Colon Carcinoma Metastatic in the Brain (tissue), 2 donors: ENCODE measurements around the genes CLEC9A, TMEM52B, KLRD1, YBX3 and PRB3.

GRCh38 chr12:10030424-10030860, at the start of gene CLEC9A:
CLEC9A (plus strand) TSS chr12:10030682.
- PRO-cap, 2 experiments, result no peak in any of the 2 experiments

DNA sequence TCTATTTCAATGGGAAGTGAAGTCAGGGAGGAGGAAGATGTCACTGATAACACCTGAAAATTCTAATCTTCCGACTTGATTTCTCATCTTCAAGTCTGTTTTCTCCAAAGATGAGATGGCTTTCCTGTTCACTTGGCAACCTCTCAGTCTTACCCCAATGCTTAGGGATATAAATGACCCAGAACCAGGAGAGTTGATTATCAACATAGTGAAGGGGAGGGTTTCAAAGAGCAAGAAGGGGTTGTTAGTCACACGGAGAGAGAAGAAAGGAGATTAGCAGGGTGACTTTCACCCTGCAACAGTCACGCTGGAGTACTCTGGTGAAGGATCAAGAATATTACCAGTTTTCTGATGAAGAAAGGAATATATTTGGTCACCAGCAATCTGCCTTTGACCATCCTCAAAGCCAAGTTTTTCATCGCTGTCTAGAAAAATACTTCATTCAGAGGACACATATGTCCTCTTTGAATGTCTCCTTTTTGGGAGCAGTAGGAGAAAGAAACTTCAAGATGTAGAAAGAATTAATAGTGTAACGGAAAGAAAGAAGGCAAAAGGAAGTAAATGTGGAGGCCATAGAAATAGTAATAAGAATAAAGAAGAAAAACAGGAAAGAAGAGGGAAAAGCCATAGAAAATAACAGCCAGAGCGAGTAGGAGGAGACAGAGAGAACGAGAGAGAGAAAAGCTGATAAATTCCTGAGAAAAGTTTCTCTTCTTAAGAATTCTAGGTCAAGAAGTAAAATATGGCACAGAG, at the start of gene TMEM52B:
TMEM52B (plus strand) TSS at position 271 of the 753 bp plus-strand sequence.
- PRO-cap, 2 experiments, result no peak in any of the 2 experiments

- PRO-cap, 2 experiments, result no peak in any of the 2 experiments
Observed at GRCh38 chr12:10307721-10308207, at the start of gene KLRD1. KLRD1 (plus strand) TSS chr12:10307870.

DNA sequence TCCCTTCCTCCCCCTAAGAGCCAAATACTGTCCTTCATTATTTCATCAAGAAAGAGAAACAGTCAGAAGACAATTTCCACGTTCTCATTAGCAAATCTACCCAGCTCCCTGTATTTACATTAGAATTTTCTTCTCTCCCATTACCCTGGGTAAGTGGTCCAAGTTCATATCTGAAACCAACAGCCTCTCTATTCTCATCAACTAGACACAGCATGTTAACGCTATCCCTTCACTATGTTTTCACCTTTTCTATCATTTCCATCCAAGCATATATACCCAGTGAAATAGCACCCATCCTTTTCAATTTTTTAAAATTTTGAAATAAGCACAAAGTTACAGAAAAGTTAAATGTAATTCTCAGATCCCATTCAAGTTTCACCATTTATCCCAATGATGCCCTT, 18.5 kb downstream of the YBX3 start:
- PRO-cap, 2 experiments, result no peak in any of the 2 experiments

DNA sequence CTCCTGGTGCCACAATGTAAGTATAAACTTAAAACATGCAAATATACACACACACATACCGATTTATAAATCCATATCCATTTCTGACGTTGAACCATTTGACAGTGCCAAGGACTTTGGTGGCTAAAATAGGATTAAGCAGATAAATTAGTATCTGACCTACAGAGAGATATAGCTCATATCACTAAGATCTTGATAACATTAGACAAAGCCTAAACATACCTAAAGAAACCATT, 4.2 kb downstream of the YBX3 start:
- PRO-cap, 2 experiments, result no peak in any of the 2 experiments

DNA sequence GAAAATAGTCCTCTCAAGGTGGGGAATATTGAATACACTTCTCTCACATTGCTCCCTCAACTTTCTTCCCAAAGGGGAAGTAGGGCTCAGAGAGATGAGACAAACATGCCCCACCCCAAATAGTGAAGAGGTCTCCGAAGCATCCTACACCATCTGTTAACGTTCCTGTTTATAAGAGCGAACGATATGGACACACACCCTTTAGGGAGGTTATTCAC, 1.6 kb downstream of the YBX3 start:
- PRO-cap, 2 experiments, result no peak in any of the 2 experiments

DNA sequence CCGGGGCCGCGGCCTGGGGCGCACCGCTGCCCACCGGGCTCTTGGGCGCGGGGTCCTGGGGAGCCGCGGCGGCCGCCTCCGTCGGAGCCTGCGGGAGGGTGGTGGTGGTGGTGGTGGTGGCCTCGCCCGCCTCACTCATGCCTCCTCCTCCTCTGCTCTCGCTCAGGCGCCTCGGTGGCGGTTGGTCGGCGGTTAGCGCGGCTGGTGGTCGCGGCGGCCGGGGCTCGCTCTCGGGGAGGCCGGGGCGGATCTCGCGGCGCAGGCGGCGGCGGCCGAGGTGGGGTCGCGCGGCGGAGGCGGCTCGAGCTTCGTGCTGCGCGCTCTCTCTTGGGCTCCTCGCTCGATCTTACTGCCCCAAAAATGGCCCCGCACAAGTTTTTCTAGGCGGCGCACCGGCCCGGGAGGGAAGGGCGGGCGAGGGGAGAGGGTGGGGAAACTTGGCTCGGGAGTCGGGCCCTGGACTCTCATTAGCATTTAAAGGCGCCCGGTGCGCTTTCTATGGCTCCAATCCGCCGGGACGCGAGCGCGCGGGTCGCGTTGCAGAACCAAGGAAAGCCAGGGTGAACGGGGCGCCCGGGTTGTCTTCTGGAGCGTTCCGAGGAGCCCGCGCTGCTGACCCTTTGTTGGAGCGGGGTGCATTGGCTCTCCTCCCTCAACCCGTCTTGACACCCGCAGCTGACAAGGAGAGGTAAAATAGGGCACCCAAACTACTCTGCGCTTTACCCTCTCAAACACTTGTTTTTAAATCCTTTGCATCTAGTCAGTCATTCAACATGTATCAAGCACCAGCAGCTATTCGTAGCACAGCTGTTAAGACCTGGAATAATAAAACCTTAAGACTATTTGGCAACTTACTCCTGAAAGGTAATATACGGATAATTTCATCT, at the start of gene YBX3:
YBX3 (minus strand) TSS at position 351 of the 887 bp plus-strand sequence.
- PRO-cap, 2 experiments, result peak in 2 of 2 experiments; most common plus-strand start position 261 of the sequence (in 1); most common minus-strand start position 351 of the sequence (in 2)

DNA sequence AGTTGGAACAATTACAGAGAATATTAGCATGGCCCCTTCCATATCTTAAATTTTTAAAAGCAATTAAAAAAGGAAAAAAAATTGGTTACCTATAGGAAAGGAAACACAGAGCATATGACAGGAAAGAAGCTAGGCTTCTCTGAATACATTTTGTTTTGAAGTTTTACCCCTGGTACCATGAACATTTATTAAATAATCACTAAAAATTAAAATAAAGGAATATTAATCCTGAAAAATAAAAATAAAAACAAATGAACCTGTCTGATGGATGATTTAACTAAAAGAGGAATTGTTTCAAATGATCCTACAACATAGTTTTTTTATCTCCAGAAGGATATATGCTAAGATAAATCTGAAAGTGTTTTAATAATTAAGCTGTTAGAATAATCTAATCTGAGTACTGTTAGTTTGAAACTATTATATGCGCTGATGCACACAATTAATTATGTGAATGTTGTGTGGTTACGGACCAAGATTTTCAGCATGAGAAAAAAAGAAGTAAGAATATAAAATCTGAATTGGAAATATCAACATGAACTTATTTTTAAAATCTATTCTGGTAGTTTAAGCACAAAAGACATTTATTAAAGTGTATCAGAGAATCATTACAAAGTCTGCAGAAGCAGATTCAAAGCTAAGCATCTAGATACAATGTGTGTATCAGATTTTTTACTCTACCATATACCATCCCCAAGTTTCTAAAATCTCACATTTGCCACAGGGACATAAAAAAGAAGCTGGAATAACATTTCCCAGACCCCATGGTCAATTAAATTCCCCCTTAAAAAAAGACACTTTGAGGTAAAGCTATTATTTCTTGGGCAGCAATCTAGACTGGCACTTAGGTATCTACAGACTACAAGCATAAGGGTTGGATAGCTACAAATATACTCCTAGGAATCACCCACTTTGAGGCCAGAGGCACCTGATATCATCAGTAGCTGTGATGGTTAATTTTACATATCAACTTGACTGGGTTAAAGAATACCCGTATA, 7.6 kb upstream of the SMIM10L1 start:
- PRO-cap, 2 experiments, result no peak in any of the 2 experiments

DNA sequence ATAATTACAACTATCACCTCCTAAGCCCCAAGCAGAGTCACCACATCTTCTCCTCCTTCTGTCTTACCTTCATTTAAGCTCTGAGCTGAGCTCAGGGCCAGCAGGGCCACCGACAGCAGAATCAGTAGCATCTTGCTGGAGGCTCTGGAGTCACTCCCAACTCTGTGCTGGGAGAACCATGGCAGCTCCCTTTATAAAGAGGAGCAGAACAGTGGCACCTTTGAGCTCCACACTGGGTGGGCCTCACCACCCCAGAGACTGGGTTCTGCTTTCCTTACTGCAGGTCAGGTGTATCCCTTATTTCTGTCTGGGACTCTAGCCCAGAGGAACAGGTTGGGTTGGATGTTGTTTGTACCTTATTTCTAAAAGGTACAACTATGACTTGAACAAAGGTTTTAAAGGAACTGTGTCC, at the start of gene PRB3:
PRB3 (minus strand) TSS at position 169 of the 412 bp plus-strand sequence.
- PRO-cap, 2 experiments, result no peak in any of the 2 experiments

GRCh38 chr12:11291306-11291793, 18.9 kb downstream of the PRB4 start:
- PRO-cap, 2 experiments, result no peak in any of the 2 experiments

DNA sequence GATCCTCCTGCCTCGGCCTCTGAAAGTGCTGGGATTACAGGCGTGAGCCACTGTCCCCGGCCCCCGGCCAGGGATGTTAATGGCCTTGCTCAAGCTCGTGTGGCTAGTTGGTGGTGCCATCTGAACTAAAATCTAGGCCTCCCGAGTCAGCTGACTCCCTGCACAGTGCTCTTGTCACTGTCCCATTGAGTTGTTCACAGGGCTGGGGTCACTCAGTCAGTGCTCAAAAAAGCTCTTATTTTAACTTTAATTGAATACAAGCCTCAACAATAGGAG, 8.9 kb downstream of the ETV6 start:
- PRO-cap, 2 experiments, result no peak in any of the 2 experiments

DNA sequence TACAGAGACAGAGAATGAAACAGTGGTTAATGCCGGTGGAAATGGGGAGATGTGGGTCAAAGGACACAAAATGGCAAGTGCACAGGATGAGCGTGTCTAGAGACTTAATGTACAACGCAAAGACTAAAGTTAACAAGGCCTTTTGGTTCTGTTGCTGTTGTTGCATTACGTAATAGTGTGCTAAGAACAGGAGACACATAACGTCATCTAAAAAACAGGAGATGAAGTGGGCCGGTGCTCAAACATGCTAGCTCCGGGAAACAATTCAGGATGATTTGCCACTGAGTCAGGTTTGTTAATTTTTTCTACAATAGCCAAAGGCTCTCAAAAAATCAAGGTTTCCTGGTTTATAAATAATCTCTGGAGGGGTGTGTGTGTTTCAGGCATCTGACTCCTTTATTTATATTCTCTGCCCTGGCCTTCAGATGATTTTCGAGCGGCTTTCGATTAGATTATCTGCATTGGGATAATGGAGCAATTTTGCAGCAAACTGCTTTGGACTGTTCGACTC, 55.6 kb downstream of the ETV6 start:
- PRO-cap, 2 experiments, result no peak in any of the 2 experiments

DNA sequence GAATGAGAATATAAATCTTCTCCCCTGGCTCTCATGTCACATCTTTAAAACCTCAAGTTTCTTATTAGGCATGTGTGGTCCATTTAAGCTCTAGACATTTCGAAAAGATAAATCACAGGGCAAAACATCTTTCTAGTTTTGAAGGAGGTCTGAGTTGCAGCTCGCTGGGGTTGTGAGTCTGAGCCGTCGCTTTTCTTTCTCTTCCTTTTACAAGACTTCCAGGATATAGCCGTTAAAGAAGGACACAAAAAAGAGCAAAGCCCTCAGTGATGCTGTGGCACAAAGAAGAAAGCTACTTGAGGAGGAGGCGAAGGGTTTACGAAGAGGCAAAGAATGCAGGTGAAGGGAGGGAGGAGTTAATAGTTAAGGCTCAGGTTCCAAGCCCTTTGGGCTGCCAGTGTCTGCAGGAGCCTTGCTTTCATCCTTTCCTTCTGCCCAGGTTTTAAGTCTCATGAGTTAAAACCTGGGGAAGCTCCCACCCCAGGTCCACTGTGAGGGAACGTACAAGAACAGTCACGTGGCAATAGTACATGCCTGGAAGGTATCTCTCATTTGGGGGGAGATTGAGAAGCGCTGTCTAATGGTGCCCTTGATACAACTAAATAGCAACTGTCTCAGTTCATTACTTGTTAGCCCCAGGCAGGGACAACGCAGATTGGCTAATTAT, 94.3 kb downstream of the ETV6 start:
- PRO-cap, 2 experiments, result no peak in any of the 2 experiments

GRCh38 chr12:11766271-11767065, 117.0 kb downstream of the ETV6 start:
- PRO-cap, 2 experiments, result no peak in any of the 2 experiments

- PRO-cap, 2 experiments, result peak in 2 of 2 experiments; most common plus-strand start chr12:11878467 (in 1); most common minus-strand start chr12:11878053 (in 1)
Observed at GRCh38 chr12:11877738-11878739, 192.7 kb upstream of the BCL2L14 start.

DNA sequence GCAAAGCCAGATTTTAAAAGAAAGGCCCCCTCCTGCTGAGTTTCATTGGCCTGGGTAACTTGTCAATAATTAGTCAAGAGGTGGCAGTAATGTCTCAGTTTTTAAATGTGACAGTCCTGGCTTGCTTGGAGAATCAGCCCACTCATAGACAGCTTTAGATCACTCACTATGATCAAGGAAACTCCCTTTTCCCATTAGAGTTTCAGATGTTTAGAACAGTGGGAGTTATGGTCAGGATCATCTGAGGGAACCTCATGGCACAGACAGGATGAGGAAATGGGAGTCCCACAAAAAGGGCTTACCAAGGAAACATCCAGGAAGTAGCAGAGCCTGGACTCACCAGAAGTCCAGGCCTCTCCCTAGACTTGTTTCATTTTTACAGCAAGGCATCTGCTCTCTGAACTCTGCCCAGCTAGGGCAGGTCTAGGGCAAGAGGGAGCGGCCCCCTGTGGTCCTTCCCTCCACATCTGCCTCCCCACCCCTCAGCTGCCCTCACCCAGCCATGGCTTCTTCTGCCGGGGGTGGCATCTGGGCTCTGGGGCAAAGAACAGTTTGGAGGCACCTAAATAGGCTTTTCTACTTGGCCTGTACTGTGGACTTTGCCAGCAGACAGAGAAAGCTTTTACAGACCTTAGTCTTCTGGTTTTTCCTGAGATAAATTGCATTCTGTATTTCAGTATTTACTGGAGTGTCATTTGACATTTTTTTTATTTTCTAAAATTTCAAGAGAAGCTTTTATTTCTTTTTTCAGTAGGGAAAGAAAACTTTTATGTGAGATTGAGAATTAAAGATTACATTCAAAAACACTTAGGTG, 11.3 kb downstream of the BCL2L14 start:
- PRO-cap, 2 experiments, result peak in 1 of 2 experiments; most common plus-strand start position 595 of the sequence (in 1); most common minus-strand start position 372 of the sequence (in 1)

GRCh38 chr12:12179410-12180366, 87.2 kb downstream of the LRP6 start:
- PRO-cap, 2 experiments, result no peak in any of the 2 experiments

DNA sequence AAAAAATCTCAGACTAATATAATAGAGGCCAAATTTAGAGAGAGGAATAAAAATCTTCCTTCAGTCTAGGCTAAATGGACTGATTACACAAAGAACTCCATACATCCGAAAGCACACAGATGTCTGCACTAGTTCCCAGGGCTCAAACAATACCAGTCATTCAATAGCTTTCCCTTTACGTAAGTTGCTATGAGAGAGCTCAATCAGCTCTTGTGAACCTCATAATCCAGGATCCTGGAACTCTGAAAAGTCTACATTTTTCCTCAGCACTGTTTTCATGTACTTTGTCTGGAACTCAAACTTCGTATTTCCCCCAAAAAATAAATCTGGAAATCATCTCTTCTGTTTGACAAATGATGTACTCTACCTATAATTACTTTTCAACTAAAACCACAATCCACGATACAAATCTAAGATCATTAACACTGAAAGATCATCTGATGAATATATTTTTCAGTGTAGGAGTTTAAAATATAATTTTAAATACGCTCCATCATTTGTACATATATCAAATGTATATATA, 25.8 kb downstream of the LRP6 start:
- PRO-cap, 2 experiments, result no peak in any of the 2 experiments

DNA sequence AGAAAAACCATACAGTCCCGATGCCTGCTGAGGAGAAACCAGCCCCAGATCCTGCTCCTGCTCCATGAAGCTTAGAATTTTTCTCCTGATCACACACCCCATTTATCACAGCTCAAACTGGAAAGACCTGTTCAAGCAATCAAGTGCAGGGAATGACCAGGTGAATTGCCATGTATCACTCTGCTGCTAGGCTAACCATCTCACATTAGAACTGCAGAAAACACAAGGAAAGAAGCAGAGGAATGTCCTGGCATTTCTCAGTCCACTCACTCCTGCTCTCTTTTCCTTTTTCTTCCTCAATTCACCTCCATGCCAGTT, 18.1 kb downstream of the MANSC1 start:
- PRO-cap, 2 experiments, result peak in 2 of 2 experiments; most common plus-strand start position 203 of the sequence (in 1); most common minus-strand start position 66 of the sequence (in 1)

DNA sequence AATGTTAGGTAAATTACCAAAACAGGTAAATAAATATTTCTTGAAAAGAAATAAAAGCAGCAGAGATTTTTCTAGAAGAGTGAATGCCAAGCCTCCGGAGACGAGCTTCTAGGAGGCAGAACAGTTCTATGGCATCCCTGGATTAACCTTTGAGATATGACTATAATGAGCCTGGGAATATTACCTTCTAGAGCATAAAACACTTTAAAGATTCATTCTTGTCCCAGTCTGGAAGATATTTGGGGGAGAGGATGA, 1.9 kb downstream of the BORCS5 start:
- PRO-cap, 2 experiments, result peak in 1 of 2 experiments; most common minus-strand start position 138 of the sequence (in 1)